Temporal lobe (tissue), 2 donors: Measurements from ENCODE around the genes EPOP and STAC2.

DNA sequence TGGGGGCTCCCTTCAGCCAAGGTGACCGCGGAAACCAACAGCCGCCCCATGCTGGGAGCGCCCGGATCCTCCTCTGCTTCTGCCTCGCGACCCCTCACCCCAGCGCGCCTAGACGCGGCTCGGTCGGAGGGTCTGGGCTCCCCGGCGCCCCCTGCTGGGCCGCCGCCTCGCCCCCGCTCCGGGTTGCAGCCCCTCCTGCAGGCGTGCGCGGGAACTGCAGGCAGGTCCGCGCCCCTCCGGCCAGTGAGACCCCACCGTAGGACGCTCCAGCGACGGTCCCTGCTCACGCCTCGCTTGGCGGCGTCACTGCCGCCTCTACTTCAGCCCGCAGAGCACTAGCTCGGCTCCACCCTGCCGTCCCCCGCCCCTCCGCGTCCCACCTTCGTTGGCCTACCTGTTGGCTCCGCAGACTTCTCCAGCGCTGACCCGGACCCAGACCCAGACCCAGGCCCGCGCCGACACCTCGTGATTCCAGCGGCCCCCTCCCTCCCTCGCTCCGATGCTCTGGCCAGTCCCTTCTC lies 675 bp upstream of the SRCIN1 start:
- RAMPAGE, long total RNA: no peak

DNA sequence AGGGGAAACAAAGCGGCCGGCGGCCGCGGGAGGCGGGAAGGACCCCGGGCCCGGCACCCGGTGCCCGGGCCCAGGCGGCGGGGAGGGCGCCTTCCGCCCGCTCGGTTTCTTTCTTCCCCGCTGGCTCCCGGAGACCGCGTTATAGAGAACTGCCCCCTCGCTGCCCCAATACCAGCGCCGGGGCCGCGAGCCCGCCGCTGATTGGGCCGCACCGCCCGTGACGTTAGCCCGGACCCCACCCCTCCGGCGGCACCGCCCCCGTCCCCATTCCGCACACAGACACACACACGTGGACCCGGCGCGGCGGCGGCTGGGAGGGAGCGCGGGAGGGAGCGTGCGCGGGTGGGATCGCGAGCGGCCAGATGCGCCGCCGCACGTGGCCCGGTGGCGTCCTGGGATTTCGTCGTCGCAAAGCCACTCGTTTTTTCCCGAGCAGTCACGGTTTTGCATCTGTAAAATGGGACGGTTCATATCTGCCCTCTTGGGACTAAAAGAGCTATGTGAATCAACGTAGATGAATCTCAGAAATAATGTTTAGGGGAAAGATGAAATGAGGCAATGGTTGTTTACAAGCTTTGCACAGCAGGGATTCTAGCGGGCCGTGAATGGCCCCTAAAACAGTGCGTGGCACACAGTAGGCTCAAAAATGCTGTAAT lies at the start of gene EPOP:
Gene EPOP, minus strand, starts transcription at position 151 of the 656 bp plus-strand sequence.
- RAMPAGE, long total RNA: no peak

DNA sequence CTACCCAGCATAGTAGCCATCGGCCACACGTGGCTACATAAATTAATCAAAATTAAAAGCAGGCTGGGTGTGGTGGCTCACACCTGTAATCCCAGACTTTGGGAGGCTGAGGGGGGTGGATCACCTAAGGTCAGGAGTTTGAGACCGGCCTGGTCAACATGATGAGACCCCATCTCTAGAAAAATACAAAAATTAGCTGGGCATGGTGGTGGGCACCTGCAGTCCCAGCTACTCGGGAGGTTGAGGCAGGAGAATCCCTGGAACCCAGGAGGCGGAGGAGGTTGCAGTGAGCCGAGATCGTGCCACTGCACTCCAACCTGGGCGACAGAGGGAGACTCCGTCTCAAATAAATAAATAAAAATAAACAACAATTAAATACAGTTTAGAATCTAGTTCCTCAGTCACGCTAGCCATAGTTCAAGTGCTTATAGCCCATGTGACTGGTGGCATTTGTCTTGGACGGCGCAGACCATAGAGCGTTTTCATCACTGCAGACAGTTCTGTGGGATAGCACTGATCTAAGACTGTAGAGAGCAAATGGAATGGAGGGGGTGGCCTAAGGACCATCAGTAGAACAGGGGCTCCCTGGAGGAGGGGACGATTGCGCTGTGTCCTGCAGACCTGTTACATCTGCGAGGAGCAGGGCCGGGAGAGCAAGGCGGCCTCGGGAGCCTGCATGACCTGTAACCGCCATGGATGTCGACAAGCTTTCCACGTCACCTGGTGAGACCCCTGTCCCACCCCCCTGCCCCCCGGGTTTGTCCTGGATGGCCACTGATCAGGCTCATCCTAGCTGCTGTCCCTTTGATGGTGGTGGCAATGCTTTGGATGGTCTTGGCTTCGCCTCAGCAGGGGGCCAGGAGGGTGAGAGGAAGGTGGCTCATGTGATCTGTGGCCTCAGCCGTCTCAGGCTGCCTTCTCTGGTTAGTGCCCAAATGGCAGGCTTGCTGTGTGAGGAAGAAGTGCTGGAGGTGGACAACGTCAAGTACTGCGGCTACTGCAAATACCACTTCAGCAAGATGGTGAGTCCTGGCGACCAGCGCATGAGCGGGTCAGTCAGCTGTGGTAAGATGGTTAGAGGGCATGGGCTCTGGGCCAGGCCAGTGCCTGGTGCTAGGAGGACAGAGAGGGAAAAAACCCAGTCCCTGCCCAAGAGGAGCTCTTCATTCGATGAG lies 3.9 kb downstream of the MLLT6 start:
- RAMPAGE, long total RNA: no peak

DNA sequence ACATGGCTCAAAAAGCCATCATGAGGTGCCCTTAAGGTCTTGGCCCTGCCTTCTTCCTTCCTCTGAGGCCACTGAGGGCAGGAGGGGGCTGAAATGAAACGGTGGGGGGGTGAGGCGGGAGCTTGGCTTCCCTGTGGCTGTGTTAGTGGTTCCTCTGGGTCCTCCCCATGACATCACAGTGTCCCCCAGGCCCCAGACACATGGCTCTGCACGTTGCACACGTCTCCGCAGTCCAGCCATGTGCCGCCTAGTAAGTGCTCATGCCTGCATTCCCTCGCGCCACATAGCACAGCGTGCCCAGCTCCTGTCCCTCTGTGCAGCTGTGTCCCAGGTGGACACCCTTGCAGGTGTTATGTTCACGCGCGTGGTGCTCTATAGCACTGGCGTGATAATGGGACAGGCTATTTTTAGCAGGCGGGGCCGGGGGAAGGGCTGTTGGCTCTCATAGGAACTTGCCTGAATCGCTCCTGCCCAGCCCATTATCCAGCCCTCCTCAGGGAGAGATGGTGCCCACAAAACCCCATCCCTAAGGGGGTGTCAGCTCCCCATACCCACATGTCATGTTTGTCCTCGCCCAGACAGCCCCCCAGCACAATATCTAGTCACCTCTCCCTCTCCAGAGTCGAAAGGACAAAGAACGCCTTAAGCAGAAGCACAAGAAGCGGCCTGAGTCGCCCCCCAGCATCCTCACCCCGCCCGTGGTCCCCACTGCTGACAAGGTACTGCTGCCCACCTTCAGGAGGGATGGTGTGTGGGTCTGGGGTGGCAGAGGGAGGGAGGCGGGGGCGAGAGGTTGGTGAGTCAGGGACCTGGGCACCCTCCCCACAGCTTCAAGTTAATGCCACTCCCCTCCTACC lies 7.2 kb downstream of the MLLT6 start:
- RAMPAGE, long total RNA: no peak

- RAMPAGE, long total RNA: no peak
These were observed 6.3 kb downstream of the PCGF2 start for GRCh38 chr17:38741760-38742378.

- RAMPAGE, long total RNA: no peak
These were observed 2.9 kb downstream of the PIP4K2B start for GRCh38 chr17:38796493-38796840.

GRCh38 chr17:38848434-38849699 lies 4.7 kb downstream of the RPL23 start:
- RAMPAGE, long total RNA: no peak

GRCh38 chr17:38867789-38868814 lies 1.8 kb upstream of the LASP1 start:
- RAMPAGE, long total RNA: no peak

DNA sequence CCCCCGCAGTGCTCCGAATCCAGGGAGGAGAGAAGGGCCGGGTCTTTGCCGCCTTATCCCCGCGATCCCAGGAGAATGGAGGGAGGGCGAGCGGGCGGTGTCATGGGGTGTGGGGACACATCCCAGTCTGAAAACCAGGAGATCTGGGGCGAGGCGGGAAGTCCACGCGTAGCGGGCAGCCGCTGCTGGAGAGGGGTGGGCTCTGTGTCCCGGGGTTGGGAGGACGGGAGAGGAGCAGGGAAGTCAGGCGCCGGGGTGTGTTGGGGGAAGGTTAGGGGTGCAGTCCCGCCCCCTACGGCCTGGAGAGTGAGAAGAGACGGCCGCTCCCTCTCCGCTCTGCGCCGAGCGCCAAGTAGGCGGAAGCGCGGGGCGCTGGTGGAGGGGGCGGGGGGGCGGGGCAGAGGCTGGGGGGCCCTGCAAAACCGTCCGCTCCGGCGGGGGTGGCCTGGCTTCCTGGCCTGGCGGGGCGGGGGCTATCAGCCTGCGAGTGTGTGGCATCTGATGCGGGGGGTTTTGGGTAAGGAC lies 497 bp downstream of the LASP1 start:
- RAMPAGE, long total RNA: no peak

GRCh38 chr17:38883071-38883319 lies 13.1 kb downstream of the LASP1 start:
- RAMPAGE, long total RNA: no peak

DNA sequence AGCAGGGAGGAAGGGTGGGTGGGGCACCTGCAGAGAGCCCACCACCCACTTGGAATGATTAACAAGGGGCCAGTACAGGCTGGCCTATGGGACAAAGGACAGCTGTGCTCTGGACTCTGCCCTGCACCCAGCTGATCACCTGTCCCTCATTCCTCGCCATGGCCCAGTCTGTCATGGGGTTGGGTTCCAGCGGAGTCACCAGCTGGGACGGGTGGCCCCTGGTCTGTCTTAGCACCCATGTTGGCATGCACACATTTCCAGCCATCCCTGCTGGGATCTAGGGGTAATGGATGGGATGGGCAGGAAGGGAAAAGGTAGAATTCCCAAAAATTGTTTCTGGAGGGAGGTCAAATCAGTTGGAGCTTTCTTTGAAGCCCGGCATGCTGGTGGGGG lies 15.6 kb downstream of the LASP1 start:
- RAMPAGE, long total RNA: no peak

DNA sequence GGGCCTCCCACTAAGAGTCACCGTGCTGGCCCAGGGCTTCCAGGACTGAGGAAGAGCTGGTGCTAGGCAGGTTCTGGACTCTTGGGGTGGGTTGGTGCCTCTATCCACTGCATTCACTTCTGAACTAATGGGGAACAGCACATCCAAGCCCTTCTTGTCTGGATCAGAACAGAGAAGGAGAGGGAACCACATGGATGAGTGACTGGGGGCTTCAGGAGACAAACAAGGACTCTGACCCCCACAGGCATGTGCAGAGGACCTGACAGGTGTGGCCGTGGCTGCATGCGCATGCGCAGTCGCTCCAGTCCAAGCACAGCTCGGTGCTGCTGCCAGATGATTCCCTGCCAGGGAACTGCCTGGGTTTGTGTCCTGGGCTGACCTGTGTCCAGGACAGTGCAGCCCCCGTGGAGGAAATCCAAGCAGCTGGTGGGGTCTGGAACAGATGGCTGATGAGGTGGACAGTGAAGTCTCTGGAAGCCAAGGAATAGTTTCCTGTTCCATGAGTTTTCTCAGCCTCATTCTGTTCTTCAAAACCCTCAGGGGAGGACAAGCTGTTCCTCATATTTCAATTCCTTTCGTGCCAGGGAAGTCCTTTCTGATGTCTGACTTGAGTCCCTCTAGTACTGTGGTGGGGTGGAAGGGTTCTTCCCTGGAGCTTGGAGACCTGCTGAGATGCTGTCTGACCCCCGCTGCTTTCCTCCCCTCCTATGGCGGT lies 27.3 kb downstream of the LASP1 start:
- RAMPAGE, long total RNA: no peak

GRCh38 chr17:39026921-39027390 lies 59.8 kb upstream of the FBXO47 start:
- RAMPAGE, long total RNA: no peak

- RAMPAGE, long total RNA: no peak
These were observed 78.7 kb upstream of the FBXO47 start for GRCh38 chr17:39046021-39046256.

DNA sequence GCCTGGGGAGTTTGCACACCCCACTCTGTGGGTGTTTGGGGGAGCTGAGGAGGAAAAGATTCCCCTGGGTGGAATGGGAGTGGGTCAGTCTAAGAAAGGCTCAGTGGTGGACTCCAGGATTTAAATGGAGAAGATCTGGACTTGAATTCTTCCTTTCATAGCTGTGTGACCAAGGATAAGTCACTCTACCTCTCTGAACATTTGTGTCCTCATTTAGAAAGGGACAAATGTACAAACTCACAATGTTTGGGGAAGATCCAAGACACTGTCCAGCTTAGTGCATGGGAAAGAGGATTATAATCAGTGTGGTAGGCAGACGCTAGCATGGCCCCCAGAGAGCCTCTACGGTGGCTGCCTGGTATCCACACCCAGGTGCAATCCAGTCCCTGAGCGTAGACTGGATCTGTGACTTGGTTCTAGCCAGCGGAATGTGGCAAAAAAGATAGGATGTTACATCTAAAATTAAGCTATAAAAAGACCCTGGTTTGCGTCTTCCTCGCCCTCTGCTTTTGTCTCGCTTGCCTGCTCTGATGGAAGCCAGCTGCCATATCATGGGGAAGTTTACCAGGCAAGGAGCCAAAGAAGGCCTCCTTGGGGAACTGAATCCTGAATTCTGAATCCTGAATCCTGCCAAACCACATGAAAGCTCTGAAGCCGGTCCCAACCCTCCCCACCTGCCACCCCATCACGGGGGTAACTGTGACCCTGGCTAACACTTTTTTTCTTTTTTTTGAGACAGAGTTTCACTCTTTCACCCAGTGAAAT lies 51.7 kb downstream of the PLXDC1 start:
- RAMPAGE, long total RNA: no peak

GRCh38 chr17:39132289-39132570 lies 19.2 kb downstream of the PLXDC1 start:
- RAMPAGE, long total RNA: no peak

DNA sequence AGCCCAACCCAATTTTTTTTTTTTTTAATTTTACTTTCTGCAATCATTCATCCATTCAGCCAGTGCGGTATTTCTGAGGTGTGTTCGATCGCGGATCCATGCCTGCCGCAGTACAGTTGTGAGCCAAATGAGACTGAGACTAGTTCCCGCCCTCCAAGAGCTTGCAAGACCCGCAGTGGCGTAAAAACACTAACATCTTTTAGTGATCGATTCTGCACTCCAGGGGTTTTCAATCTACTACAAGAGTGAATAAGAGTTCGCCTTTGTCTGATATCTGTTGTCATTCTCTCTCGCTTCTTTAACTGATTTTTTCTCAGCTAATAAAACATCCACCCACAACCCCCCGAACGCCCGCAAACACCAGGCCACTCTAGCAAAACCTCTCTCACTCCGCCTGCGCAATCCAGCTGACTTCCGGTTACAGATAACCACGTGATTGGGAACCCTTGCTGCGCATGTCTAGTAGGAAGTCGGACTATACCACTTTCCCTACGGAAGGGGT lies 409 bp upstream of the RPL19 start:
- RAMPAGE, long total RNA: no peak

DNA sequence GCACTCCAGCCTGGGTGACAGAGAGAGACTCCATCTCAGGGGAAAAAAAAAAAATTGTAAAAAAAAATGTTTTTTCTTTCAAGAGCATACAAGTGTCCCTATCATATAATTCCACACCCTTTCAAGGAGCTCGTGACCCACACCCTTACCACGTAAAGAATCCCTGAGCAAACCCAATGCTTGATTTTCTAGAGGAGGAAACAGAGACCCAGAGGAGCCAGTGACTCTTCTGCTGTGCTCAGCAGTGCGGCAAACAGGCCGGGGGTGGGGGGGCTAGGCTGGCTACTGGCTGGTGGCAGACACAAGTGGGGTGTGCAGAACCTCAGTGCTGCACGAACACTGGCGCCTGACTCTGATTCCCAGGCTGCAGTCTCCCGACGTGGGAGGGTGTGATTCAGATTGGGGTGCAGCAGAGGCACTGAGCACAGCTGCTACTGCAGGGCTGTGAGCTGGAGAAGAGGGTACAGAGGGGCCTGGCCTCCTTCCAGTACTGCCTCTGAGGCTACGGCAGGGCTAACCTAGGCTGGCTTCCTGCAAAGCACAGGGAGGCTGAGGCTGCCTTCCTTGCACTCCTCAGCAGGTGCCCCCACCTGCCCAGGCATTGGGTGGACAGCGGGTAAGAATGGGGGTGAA lies 8.0 kb downstream of the RPL19 start:
- RAMPAGE, long total RNA: no peak

DNA sequence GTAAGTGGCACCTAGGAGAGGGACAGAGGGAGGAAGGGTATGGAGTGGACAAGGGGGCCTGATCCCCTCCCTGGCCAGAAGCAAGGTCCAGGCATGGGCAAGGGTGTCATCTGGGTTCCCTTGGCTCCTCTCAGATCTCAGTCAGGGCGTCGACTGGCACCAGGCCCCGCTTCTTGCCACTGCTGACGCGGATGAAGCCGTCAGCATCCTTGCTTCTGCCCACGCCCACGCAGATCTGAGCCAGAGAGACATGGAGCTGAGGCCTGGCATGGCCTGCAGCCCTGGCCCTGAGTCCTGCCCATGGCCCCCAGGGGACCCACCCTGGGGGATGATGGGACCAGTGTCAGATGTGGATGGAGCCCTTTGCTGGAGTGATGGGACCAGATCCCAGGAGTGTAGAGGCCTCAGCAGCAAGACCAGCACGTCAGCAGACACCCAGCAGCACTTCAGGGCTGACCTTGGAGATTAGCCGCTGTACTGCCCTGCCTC lies 12.1 kb downstream of the RPL19 start:
- RAMPAGE, long total RNA: no peak

DNA sequence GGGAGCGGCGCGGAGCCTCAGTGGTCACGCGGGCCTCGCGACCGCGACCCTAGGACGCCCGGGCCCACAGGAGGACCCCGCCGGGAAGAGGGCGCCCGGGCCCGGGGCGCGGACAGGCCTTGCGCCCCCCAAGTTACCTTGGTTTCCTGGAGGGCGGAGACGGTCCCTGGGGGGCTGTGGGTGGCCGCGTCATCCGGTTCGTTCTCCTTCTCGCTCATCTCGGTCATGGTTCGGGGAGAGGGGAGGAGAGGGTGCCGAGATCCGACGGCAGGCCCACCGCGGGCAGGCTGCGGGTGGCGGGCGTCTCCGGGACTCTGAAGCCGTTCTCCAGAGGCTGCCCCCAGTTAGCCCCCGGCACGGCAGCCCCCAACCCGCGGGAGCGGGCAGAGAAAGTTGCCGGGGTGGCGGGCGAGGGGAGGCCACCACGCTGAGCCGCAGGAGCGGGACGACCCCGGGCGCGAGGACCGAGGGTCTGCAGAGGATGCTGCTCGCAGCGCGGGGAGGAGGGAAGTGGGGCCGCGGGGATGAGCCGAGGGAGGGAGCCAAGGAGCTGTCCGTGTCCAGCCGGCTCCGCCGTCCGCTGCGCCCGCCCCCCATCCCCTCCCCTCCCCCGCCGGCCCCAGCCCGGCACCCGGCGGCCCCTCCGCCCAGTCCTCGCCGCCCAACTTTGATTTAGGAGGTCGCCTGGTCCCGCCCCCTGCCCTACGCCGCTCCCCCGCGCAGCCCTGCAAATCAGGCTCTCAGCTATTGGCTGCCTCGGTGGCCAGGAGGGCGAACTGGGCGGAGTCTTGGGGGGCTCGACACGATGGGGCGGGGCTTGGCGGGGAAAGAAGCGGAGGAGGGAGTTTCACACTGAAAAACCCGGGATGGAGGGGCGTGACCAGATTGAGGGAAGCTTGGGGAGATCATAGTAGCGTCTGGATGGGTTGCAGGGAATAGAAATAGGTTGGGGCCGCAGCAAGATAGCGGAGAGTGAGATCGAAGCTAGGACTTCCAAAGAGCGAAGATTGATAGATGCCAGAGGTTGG lies at the start of gene STAC2:
Gene STAC2, minus strand, starts transcription at position 670 of the 1,028 bp plus-strand sequence.
- RAMPAGE, long total RNA: no peak